GM23248 (cell line): ENCODE data around the genes G3BP1 and NMUR2.

DNA sequence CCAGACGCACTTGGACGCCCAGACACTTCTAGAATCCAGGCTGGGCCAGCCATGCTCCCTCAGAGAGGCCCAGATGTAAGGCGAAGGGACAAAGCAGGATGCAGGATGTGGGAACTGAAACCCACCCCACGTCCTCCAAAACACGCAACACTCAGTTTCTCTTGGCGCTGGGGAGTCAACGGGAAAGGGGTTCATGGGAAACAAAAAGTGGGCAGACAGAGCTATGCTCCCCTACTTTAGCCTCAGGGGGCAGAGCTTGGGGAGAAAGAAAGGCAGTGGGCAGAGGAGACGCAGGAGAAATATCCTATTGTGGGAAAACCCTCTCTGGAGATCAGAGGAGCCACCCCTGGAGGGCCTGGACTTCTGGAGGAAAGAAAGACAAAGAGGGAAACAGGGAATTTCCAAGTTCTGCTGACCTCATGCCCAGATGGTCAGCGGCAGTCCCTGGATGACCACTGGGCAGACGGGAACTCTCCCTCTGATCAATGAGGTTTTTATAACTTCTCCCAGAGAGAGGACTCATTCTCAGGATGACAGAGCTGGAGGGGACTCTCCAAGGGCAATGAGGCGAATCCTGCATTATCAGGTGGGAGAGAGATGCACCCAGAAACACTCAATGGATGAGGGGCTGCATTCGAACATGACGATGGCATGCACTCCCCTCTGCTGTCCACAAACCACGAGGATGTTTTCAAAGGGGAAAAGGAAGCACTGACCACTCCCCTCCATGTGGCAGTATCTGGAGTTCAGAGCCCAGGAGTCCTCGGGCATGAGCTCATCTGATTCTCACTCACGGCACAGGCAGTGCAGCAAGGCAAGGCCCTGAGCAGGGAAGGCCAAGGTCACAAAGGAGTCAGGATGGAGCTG, 12.8 kb downstream of the TNIP1 start:
- RAMPAGE, long total RNA, result no peak

- RAMPAGE, long total RNA, result no peak
Observed at GRCh38 chr5:151082016-151082766, 1.4 kb upstream of the TNIP1 start.

DNA sequence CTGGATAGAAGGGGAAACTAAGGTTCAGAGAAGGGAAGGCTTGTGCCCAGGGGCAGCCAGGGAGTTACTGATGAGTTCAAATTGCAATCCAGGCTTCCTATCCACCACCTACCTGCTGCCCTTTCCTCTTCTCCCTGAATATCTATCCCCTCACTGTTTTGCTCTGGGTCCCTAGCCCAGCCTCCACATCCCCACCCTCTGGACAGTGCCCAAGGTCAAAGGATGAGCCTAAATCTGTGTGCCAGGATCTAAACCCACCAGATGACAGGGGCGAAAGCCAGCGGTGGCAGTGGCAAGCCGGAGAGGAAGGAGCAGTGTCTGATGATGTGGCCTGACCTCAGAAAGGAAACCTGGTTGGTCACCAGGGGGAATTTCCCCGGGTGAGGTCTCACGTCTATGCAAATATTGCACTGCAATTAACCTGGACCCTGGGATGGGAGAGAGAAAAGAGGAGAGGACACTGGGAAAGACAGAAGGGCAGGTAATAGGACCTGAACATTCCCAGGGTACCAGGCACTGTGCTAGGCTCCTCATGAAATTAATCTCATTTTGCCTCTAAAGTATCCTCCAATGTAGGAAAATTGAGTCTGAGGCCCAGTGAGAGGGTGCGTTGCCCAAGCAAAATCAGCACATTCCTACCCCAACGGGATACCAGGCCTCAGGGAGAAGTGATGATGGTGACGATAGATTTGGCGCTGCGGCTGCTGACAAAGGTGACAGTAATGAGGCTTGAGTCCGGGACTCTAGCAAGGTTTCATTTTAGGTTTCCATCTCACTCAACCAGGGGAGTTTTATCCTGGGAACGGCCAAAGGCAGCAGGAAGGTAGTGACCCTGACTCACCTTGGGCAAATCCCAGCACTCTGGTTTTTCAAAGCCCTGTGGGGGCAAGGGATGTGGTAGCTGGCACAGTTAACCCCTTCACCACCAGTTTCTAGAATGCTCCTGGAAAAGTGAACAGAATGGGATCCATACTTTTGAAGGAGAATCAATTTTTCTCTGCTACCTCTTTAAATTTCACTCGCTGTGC, 13.3 kb upstream of the TNIP1 start:
- RAMPAGE, long total RNA, result no peak

- RAMPAGE, long total RNA, result no peak
Observed at GRCh38 chr5:151100794-151101613, 20.2 kb upstream of the TNIP1 start.

DNA sequence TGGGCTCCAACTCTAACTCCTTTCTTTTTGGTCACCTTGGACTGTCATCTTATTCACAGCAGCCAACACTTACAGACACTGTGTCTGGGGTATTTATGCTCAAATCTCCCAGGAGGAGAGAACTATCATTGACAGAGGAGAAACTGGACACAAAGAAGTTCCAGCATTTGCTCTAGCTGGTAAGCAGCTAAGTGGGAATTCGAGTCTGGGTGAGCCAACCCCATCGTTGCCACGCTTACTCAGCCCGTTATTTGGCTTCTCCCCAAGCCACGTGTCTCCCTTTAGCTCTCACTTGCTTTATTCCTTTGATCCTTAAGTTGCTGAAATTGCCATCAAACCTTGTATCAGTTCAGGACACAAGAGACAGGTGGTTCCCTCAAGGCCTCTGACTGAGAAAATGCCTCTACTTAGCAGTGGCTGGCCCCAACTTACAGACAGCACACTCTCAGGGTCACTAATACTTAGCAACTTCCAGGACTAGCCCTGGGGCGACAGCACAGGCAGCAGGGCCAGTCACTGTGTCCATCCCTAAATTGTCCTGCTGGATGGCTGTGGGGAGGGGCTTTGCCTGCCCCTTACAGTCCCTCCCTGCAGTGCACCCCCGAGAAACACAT, 1.4 kb downstream of the SLC36A2 start:
- RAMPAGE, long total RNA, result no peak

GRCh38 chr5:151771771-151772845, at the start of gene G3BP1:
TSS of gene G3BP1 (plus strand) at chr5:151771954.
- RAMPAGE, long total RNA, result start-site peak on the plus strand at chr5:151771951-151771956, 1,057 and 1,757 reads in 2 replicates

DNA sequence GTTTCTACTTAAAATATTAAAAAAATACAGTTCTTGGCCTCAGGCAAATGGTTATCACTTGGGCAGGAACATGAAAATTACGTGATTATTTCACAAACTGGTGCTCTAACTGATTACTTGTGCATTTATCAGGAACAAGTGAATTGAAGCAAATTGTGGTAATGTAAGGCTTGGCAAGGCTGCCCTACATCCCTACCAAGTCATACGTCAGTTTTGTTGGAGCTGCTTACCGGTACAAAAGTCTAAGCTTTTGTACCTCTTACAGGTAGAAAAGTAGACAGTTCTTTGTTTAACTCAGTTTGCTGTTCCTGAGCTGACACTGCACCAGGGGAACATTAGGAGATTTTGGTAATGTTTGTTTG, 2.2 kb downstream of the G3BP1 start:
- RAMPAGE, long total RNA, result no peak

- RAMPAGE, long total RNA, result no peak
Observed at GRCh38 chr5:152207221-152207517, 197.9 kb downstream of the NMUR2 start.

DNA sequence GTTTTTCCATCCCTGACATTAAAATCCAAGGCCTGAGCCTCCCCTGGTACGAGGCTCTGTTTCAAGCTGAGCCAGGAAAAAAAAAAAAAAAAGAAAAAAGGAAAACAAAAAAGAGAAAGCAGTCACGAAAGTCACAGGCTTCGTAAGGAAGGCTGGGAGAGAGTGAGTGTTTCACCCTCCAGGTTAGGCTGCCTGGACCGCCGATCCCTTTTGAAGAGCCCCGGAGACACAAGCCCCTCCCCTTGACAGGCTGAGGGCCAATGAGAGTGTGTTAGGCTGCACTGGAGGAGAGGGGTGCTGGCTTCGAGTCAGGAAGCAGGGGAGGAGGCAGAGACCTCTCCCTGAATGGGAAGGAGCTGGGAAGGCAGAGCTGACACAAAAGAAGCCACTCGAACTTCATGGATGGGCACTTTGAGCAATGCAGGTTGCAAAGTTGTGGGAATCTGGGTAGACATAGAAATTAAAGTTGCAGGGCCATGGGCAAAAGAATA, at the start of gene NMUR2:
NMUR2 (minus strand) TSS at position 185 of the 491 bp plus-strand sequence.
- RAMPAGE, long total RNA, result no peak

GRCh38 chr5:152861332-152861734, 456.3 kb upstream of the NMUR2 start:
- RAMPAGE, long total RNA, result no peak

DNA sequence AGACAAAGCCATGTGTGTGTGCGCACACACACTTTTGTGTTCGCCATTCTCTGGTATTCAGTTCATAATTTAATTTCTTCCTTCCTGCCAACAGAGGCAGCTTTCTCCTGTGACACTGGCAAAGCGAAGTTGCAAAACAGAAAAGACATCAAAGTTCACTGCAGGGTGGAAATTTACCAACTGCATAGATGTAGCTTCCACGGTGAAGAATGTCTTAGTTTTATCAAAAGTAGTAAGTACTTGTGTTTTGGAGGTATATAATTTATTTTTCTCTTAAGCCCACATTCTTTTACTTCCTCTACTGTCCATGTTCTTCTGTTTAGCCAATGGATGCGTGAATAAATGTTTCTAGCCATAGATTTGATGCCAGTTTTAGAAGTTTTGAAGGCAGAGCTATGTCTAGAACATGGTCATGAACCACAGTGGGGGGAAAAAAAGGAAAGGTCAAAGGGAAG, 536.6 kb upstream of the GRIA1 start:
- RAMPAGE, long total RNA, result no peak

DNA sequence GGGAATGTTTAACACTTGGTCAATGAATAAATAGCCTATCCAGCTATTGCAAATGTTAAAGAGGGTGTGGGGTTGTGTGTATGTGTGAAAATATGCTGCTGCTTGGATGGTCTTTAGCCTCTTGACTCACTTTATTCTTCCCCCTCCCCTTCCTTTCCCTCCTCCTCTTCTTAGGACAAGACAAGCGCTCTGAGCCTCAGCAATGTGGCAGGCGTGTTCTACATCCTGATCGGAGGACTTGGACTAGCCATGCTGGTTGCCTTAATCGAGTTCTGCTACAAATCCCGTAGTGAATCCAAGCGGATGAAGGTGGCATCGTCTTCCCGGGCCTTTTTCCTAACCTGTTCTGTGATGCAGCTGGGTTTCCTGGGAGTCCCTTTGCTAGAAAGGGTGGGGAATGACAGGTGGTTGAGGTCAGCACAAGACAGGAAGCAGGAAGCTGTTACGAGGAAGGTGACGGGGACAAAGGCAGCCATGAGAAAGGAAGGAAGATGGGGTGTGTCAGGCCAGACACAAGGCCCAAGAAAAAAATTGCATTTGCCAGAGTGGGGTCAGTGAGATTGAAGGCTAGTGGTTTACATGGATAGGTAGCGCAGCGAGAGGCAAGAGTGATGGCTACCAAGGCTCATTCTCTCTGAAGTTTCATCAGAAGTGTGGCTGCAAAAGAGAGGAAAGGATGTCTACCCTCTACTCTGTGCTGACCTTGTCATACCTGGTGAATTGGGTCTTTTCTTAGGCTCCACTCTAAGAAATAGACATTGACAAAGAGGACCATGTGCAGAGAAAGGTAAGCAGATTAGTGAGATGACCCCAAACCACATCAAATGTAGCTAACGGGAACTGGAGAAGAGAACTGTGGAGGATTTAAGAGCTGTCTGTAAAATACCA, 236.3 kb downstream of the FAM114A2 start:
- RAMPAGE, long total RNA, result no peak

GRCh38 chr5:154384458-154385031, 61.3 kb upstream of the SAP30L start:
- RAMPAGE, long total RNA, result no peak

DNA sequence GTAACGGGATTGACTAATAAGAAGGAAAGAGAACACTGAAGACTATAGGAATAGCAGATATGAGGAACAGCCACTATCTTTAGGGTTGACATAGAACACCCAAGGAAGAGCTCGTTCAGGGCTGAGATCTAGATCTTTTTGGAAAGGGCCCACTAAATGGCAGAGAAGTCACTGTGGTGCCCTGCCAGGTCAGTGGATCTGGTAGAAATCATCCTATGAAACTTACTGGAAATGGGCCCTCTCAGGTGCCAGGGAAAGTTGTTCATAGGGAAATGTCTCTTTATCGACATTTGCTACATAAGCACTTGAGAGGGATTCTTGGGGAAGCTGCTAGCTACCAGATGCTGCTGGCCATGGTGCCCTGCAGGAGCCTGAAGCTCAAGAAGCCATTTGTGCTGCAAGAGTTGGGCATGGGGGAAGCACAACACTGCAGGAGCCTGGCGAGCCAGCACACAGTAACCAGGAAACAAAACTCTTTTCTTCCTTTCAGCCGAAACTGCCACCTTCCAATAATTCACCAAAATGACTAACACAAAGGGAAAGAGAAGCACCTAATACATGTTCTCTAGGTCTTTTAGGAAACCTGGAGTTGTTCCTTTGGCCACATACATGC, 26.4 kb upstream of the LARP1 start:
- RAMPAGE, long total RNA, result no peak

- RAMPAGE, long total RNA, result no peak
Observed at GRCh38 chr5:154753640-154754229, 1.4 kb upstream of the LARP1 start.

DNA sequence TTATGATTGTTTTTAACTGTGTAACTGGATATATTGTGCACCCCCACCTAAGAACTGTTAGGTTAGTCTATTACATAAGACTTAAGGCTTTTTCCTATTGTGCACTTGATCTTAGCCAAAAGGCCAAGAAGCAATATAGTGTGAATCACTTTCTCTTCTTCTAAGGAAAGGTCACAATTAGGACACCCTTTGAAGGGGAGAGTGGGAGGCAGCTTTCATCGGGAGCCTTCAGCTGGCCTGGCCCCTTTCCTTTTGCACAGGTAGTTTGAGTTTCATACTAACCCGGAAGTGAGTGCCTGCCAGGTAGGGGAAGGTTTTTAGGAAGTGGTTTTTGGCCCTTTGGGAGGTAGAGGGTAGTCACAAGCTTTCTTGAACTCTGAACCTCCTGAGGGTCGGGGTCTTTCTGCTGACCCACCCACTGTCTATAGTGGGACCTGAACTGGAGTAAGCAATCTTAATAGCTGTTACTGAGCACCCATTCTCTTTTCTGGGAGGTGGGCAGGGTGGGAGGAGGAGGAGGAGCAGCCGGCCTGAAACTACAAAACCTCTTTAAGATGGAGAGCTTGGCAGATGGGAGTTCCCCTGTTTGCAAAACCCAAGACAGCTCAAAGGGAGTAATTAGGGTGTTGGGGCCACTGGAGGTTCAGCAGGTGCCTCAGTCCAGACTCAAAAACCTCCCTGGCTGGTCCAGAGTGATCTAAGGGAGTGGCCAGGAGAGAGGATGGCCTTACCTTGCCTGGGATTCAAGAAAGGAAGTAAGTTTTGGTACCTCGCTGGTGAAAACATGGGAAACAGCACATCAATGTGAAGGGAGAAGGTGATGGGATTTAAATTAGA, 6.0 kb downstream of the LARP1 start:
- RAMPAGE, long total RNA, result no peak

- RAMPAGE, long total RNA, result no peak
Observed at GRCh38 chr5:154767644-154768300, 12.6 kb downstream of the LARP1 start.

DNA sequence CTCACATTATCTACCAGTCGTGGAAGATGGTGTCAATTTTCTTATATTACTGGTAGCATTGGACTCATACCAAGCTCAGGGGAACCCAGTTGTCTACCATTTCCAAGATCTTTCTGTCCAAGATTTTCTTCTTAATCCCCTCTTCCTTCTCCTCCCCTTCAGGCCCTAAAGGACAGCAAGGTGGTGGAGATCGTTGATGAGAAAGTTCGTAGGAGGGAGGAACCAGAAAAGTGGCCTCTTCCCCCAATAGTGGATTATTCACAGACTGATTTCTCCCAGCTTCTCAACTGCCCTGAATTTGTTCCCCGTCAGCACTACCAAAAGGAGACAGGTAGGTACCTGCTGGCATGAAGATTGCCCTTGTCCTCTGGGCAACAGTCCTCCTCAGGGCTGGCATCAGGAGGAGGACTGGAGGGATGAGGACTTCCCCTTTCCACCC, 44.3 kb downstream of the LARP1 start:
- RAMPAGE, long total RNA, result no peak

- RAMPAGE, long total RNA, result no peak
Observed at GRCh38 chr5:154799868-154800116, 44.6 kb downstream of the LARP1 start.

DNA sequence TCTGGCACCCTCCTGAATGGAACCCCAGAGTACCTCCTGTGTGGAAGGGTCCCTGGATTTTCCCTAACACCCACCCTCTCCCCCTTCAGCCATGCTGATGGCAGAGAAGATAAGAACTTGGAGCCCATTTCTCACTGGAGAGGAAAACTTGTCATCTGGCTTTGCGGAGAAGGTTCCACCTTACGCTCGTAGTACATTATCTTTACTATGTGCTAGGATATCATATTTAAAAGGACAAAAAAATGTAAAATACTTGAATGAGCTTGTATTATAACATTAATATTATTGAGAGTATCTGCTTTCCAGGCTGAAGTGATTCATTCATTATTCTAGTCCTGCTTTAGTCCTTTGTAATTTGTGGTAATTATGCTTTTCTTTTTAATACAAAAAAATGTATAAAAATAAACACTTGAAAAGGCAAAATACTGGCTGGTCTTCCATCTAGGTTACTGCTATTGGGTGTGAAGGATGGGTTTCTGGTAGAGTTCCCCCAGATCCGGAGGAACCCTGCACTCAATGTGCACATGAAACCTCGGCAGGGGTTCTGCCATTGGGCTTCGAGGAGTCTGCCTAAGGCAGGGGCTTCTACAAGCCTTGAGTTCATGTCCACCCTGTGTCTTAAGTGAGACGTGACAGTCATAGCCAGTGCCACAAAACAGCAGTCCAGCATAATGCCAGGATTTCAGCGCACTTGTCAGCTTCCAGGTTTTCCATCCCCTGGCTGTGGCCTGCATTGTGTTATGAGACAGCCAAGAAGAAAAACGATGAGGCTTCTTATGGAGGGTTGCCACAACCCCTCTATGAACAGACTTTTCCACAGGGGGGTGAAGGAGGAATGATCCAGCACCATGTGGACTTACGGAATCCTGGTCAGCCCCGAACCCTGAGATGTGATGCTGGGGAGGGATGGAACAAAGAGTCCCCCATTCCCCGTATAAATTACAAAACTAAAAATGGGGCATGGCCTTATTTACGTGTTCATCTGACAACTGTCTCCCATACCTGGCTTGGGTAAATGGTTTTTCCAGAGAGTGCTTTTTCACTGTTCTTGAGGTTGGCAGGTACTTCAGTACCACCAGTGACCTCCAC, 32.9 kb downstream of the FAXDC2 start:
- RAMPAGE, long total RNA, result no peak